Mesangial cell (primary cell): ENCODE measurements around the genes CH25H and IFIT5.

GRCh38 chr10:88883329-88883902 lies 3.4 kb downstream of the STAMBPL1 start:
- RAMPAGE, long total RNA, result no peak

DNA sequence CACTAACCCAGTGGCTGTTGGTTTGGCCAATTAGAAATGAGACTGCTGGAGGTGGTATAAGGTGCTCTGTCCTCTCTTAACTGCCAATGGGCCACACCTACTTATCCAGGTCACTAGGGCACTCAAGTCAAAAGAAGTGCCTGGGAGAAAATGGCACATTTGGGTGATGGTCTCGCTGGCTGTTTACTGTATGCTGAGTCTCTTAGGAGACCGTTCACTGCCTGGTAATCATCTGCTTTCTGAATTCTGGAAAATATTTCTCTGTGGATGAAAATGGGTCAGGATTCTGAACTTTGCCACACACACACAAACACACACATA lies 16.4 kb downstream of the STAMBPL1 start:
- RAMPAGE, long total RNA, result no peak

- RAMPAGE, long total RNA, result no peak
These were observed 32.3 kb downstream of the STAMBPL1 start for GRCh38 chr10:88912260-88912792.

DNA sequence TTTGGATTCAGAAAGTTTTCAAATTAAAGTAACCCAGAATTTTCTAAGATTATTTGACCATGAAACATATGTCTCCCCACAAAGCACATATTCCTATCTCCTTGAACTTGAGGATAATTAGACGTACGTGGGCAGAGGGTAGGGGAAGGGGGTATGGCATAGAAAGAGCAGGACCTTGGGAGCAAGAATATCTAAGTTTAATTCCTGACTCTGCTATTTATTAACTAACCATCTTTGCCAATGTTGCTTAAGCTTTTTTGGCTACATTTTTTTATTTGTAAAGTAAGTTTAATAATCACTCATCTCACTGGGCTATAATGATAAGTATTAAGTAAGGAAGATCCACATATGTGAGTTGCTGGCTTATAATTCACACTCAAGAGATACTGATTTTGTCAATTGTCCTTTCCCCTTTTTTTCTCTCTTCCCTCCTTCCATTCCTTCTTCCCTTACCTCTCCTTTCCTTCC lies 1.7 kb upstream of the FAS start:
- RAMPAGE, long total RNA, result no peak

DNA sequence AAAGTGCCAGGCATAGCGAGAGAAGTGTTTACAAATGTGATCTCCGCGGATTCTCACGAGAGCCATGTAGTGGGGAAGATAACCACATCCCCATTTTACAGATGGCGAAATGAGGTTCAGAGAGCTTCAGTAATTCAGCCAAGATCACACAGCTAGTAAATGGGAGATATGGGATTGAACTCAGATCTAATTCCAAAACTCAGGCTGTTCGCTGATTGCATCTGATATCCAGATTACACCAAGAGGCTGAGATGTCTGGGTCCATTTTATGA lies 1.3 kb downstream of the FAS start:
- RAMPAGE, long total RNA, result no peak

- RAMPAGE, long total RNA, result no peak
These were observed 3.3 kb downstream of the FAS start for GRCh38 chr10:88993830-88994338.

DNA sequence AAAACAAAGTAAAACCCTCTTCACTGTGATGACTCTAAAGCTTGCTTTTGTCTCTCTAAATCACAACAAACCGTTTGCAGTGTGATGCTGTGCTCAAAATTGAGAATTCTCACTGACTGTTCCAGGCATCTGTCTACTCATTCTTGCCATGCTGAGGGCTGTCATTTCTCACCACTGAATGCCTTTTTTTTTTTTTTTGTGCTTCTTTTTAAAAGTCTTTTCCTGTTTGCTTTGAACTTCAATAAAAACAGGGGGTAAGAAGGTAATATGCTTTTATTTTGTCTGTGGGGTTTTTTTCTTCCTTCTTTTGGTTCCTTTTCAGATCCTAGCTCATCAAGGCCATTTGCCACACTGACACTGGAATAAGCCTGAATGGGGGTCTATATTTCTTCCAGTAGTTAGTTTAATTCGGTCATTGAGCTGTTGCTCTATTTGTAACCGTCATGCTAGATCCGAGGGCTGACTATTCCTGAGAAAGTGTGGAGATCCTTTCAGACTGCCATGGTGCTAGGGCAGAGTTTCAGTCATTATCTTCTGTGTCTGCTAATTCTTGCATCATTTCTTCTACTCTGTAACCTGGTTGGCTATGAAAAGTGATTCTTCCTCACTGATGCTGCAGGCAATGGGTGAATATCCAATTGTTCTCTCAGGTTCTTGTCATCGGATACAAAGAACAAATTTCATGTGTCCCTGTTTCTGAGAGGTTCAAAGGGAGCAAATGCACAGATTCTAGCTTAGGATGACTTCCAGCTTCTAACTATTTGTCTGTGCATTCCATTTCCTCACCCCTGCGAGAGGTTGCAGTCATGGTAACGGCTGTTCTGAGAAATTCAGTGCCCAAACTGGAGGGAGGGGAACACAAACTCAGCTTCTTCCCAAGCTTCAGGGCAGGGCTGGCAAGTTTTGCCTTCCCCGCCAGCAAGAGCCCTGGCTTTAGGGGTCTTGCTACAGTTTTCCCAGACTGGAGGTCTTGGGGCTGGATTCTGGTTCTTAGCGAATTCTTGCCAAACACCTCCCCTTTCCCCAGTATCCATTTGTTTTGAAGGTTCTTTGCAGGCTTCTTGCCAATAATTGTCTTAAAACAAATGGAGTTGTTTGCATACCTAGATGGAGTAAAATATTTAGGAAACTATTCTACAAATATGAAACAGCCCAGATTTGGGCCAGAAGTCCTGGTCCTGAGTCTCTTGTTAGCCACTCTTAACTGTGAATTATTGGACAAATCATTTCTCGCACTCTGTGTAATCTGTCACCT lies 10.9 kb downstream of the FAS start:
- RAMPAGE, long total RNA, result no peak

GRCh38 chr10:89206601-89207679 lies at the start of gene CH25H:
Gene CH25H, minus strand, starts transcription at chr10:89207317.
- RAMPAGE, long total RNA, result no peak

DNA sequence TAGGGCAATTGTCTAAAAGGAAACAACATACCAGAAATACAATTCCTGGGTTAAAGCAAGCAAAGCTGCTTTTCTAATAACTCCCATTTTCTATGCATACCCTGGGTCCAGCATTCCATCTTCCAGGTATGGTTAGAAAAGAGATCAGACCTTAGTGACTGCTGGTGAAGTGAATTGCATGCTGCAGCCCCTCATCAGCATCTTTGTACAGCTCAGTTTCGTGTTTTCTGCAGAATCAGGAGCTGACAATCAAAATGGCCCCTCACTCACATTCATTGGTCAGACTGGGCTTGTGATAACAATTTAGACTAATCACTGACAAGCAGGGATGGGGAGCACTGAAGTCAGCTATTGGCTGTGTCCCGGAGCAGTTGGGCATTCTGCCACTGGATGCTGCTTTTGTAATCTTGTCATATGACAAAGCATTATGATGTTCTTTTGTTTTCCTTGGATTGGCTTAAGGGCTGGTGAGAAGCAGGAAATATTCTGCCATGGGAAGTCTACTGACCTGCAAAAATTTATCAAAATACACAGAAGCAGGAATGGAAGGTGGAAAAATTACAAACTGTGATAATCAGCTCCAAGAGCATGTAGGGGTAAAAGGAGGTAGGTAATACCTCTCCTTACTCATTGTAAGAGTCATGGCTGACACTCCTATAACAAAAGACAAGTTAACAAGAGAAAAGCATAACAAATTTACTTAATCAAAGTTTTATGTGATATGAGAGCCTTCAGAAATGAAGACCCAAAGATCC lies 14.8 kb downstream of the IFIT3 start:
- RAMPAGE, long total RNA, result no peak

- RAMPAGE, long total RNA, result no peak
These were observed 18.8 kb downstream of the IFIT3 start for GRCh38 chr10:89346247-89347277.

DNA sequence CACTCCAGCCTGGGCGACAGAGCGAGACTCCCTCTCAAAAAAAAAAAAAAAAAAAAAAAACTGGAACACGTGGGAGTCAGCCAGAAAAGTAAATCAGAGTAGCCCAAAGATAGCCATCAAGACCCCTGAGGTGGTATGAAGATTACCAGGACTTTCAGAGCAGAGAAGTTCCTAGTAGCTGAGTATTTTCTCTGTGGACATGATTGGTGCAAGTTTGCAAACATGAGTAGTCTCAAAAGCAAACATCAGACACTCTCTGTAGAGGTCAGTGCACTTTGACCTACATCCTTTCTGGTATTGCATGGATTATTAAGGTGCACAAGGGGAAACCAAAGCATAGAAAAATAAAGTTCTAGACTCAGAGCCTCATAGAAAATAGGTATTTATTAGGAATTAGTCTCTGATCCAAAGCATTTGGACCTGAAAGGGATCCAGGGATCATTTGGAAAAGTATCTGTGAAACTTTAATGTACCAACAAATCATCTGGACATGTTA lies 4.5 kb upstream of the IFIT1B start:
- RAMPAGE, long total RNA, result no peak

- RAMPAGE, long total RNA, result start-site peak on the plus strand at chr10:89414709-89414772, 265 reads
These were observed at the start of gene IFIT5 for GRCh38 chr10:89413904-89414924. Gene IFIT5, plus strand, starts transcription at chr10:89414568.

DNA sequence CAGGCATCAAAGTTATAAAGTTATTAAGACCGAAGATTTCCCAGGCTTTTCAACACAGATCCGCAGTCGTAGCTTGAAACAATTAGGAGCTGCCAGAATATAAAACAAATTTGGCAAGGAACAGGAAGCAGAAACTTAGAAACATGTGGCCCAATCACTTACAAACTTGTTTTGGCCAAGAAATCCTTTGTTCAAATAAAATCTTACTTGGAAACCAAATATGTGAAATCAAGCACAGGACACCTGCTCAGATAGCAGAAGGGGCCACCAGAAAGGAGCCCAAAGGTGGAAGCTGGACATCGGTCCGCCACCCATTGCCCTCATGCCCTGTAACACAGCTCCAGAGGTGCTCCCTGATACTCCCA lies 9.0 kb downstream of the SLC16A12 start:
- RAMPAGE, long total RNA, result no peak

GRCh38 chr10:89591463-89592313 lies 53.4 kb downstream of the PANK1 start:
- RAMPAGE, long total RNA, result no peak

DNA sequence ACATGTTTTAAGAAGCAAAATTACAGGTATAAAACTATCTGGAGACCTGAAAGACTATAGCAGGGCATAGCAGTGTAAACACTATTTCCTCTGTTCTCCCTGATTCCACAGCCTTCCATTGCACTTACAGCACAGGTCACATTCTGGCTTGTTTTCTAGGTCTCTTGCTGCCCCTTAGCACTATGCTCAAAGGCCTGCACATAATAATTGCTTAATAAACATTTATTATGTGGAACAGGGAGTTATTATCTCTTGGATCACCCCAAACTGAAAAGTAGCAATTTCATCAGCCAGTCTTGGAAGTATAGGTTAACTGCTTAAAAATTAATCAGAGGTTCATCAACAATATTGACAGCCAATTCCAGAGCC lies 43.3 kb downstream of the PANK1 start:
- RAMPAGE, long total RNA, result no peak

DNA sequence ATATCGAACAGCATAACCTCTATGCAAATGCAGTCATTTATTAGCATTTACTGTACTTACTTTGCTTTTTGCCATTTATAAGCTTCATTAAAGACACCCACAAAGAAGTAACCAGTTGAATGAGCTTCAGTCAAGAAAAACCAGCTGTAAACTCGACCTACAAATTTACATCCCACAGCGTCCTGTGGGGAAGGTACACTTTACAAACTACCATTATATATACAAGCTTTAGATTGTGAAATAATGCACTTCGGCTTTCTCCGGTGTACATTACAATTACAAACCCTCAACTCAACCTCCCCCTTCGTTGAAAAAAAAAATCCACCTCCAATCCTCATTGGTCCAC lies 1.4 kb downstream of the PANK1 start:
- RAMPAGE, long total RNA, result no peak

- RAMPAGE, long total RNA, result no peak
These were observed 36.8 kb downstream of the KIF20B start for GRCh38 chr10:89738225-89738623.

- RAMPAGE, long total RNA, result no peak
These were observed 187.5 kb downstream of the KIF20B start for GRCh38 chr10:89888623-89889491.

DNA sequence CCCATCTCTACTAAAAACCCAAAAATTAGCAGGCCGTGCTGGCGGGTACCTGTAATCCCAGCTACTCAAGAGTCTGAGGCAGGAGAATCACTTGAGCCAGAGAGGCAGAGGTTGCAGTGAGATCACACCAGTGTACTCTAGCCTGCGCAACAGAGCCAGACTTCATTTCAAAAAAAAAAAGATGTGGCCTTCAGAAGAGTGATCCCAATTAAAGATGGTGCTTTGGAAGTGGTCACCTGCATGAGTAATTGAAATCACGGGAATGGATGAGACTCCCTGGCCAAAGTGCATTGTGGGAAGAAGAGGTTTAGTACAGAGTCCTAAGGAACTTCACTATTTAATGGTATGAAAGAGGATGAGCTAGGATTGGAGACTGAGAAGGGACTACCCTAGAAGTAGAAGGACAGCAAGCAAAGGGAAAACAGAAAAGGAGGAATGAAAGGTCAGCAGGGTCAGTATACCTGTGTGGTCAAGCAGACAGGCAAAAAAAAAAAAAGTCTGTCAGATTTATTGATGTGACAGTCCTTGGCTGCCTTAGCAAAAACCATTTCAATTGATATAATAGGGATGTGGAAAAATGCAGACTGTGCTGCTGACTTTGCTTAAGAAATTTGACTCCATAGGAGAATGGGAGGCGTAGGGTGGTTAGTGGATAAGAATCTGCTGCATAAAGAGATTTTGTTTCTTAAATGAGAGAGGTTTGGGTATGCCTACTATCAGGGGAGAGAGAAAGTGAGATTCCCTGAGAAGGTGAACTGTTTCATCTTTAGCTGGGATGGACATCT lies 5.6 kb downstream of the RPP30 start:
- RAMPAGE, long total RNA, result no peak

DNA sequence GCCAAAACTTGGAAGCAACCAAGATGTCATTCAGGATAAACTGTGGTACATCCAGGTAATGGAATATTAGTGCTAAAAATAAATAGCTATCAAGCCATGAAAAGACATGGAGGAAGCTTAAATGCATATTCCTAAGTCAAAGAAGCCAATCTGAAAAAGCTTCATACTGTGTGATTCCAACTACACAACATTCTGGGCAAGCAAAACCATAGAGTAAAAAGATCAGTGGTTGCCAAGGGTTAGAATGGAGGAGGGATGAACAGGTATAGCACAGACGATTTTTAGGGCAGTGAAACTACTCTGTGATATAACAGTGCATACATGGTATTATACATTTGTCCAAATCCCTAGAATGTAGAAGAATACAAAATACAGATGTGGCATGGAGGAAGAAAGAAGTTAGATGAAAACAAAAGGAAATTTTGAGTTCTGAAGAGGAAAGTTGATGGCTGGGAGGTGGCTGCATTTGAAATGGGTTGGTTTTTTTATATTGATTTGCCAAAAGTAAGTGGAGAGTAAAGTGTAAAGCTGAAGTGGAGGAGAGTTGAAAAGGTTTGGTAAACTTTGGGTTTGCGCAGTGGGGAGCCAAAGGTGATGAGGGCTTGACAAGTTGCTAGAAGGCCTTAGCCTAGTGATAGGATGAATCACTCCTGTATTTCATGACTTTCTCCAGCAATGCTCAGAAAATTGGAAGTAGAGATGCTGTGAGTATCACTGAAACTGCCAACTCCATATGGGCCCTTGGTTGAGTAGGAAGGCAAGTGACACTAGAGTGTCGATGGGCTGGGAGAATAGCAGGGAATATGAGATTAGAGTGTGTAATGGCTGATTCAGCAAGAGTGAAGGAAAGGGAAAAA lies 49.4 kb upstream of the PCGF5 start:
- RAMPAGE, long total RNA, result no peak